Anterior vena cava (tissue), 1 donor: Measurements from ENCODE around the gene LIPC.

GRCh38 chr15:57747164-57747614, 40.7 kb downstream of the POLR2M start:
- PRO-cap, result bidirectional peak, plus-strand start at chr15:57747381, minus-strand start at chr15:57747309

GRCh38 chr15:58148627-58149386, 10.6 kb downstream of the AQP9 start:
- PRO-cap, result no peak

DNA sequence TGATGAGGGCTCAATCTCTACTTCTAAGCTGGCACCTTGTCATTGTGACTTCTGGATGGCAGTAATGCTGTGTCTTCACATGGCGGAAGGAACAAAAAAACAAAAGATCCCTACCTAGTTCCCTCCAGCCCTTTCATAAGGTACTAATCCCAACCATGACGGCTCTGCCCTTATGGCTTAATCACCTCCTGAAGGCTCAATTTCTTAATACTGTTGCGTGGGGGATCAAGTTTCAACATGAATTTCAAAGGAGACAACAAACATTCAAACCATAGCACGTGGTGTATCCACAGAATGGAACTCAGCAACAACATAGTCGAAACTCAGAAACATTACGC, 120.7 kb downstream of the AQP9 start:
- PRO-cap, result no peak

DNA sequence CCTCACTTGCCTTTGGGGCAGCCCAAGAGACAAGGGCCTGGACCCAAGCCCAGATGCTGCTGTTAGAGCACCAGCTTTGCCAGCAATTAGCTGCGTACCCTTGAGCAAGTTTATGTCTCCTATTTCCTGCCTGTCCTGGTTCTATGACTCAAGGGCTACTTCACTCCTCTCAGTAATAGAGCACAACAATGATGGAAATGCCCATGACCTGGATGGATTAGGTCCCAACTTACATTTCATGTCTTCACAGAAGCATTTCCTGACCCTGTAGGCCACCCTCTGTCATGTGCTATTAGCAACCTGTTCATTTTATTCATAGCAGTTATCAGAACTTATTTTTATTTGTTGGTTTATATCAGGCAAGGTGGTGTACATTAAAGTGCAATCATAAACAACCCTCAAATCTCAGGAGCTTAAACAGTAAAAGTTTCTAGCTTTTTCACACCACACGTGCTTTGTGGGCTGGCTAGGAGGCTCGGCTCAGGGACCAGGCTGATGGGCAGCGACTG, 122.9 kb downstream of the AQP9 start:
- PRO-cap, result no peak

GRCh38 chr15:58282262-58282703, 144.1 kb downstream of the AQP9 start:
- PRO-cap, result no peak

GRCh38 chr15:58297523-58297959, 134.2 kb upstream of the LIPC start:
- PRO-cap, result no peak

DNA sequence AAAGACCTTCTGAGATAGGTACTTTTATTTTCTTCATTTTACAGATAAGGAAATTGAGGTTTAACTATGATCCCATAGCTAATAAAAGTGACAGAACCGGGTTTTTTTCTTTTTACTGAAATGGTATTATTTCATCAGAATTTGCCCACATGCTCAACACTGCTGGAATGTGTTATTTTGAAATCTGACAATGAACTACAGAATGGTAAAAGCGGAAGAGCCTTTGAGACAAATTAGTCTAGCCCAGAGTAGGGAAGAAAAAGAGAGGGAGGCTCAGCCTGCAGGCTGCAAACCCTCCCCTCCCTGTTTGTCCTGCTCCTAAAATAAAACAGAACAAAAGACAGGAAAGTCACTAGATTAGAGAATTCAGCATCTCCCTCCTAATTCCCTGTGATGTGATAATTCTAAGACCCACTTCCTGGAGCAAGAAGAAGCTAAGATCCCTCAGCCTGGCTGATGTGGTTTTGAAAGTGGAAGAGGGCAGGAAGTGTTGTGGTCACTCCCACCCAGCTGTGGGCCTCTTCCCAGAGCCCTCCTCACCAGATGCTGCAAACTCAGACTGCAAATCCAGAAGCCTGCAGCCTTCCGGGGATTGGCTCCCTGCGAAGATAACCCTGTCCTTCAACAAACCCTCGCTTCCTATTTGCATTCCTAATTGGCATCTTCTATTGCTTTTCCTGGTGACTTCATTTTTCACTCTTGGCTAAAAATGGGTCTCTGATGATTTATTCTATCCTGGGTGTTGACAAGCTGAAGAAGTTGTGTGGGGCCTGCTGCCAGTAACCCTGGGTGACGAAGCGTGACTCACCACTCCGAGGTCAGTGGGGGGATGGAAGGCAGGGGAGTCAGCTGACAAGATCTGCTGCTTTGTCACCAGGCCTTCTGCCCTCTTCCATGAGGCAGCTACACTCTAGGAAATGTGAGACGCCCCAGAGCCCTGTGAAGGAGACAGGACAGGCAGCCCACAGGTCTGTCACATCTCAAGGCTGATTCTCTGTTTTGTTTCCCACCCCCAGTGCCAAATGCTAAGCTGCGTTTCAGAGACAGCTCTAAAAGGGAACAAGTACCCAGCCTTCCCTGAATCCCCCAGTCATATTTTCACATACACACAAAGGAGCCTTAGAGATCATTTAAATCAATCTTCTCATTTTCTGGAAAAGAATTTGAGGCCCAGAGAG, 99.9 kb upstream of the LIPC start:
- PRO-cap, result bidirectional peak, plus-strand start at position 753 of the sequence, minus-strand start at position 466 of the sequence; unidirectional peak, plus-strand start at position 942 of the sequence

GRCh38 chr15:58423161-58423528, 8.6 kb upstream of the LIPC start:
- PRO-cap, result no peak

GRCh38 chr15:58431055-58431458, 734 bp upstream of the LIPC start:
- PRO-cap, result no peak

DNA sequence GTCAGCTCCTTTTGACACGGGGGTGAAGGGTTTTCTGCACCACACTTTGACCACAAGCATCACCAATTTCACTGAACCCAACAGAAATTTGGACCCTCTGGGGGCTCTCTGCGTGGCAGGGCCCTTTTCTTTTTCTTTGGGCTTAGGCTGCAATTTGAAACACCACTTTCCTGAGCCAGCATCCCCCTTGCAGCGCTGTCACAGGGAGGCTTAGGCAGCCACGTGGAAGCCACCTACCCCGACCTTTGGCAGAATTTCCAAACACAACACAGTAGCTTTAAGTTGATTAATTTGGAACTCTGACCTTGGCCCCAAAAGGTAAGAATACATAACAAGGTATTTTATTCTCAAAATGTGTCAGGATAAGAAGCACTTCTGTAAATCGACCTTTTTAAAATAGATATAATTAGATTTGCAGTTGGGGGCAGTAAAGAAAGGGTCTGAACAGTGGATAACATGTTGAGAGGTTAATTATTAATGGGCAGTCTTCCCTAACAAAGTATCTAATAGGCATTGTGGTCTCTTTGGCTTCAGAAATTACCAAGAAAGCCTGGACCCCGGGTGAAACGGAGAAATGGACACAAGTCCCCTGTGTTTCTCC, at the start of gene LIPC:
TSS of gene LIPC (plus strand) at position 533 of the 601 bp plus-strand sequence.
- PRO-cap, result no peak

- PRO-cap, result no peak
Observed at GRCh38 chr15:58432400-58432983, 701 bp downstream of the LIPC start.

DNA sequence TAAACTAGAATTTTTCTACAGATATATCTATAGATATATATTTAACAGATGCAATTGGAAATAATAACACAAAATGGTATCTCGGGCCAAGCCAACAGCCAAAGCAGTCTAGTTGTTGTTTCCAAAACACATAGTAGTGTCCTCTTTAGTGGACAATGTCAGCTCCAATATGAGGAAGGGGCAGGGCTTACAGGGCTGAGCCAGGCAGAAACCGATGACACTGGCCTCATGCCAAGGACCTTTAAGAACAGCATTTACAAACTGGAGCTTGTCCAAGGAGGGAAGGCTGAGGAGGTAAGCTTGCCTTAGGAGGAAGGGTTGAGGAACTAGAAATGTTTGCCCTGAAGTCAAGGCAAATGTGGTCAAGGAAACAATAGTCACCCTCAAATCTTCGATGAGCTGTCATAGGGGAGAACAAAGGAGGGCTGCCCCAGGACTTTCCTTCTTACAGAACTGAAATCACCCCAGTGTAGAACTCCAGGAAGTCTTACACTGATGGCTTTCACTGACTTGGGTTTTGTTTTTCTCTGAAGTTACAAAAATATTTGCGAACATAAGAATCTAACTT, 136.3 kb downstream of the LIPC start:
- PRO-cap, result no peak

DNA sequence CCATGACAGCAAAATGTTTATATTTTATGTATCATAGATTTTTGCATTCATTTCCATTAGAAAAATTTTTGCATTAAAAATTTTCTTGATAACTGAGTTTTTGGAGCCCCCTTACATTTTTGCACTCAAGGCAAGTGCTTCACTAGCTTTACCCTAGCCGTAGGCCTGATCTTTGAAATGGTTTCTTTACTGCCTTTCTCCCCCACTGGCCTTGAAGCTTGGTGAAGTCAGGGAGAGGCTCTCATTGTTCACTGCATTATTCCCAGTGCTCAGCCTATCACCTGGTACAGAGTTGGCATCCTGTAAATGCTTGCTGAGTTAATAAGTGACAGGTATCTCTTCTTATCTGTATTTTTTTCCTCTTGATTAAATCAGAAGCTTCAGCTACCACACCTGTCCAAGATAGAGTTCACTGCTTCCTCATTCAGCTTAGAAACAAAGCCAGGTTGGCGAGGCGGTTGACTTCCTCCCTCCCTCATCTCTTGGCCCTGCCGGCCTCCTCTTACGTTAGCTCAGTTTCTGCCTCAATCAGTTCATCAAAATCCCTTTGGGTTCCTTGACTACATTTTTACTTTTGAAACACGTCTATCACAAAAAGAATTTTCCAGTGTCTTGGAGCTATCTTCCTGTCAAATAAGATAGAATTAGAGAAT, 142.8 kb downstream of the LIPC start:
- PRO-cap, result no peak

DNA sequence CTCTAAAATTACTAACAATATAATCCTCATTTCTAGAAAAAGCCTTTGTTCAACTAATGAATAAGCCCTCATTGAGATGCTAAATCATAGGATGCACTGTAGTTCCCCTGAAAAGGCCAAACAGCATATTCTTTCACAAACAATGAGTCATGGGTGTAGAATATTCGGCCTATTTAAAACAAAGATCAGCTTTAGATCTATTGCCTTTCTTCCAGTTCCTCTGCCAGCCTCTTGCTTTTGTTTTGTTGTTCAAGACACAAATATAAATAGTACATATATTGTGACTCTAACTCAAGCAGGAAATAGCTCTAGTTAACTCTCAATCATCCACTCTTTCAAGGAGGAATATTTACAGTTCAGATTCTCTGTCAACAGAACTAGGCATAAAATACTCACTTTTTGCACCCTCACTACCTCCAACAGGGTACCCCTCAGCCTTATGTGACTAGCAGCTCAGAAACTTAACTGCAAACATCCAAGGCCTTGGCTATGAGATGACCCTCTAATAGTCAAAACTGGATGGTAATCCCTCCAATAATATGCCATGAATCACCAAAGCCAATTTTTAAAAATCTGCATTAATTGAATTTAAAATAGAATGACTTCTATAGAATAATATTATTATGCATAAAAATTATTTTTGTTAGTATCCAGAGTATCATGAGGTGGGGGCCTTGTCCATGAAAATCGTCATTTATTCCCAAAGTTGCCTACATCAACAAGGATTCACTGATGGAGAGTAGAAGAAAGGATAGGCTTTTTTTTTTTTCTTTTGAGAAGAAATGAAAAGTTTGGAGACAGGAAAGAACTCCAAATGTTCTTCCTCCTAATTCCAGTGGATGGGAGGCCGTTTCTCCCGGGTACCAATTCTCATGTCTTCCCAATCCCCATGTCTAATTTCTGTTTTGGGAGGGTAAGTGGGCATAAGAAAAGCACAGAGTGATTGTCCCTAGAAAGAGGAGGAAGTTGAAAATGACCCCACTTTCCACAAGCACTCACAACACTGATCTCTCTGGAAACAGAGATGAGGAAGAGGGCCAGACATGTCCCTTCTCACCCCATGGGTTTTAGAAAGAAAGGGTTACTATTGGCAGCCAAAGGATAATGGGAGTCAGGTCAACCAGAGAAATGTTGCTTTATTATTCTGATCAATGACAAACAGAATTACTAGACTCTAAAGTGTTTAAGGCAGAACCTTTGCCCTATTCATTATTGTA, 82.1 kb downstream of the ADAM10 start:
- PRO-cap, result no peak

DNA sequence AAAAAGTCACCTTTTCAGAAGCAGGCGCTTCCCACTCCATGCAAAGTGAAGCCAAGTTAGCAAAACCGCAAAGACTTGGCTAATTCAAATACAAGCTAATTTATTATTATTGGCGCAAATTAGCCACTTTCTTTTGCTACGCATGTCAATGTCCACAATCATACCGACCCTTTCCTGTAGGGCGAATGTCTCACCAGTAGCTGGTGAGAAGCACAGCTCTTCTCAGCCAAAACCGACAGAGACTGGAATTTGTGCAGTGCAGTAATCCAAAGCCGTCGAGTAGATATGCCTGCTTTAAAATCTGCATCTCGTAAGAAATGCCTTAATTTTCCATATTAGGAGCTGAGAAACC, 657 bp upstream of the MINDY2 start:
- PRO-cap, result no peak

DNA sequence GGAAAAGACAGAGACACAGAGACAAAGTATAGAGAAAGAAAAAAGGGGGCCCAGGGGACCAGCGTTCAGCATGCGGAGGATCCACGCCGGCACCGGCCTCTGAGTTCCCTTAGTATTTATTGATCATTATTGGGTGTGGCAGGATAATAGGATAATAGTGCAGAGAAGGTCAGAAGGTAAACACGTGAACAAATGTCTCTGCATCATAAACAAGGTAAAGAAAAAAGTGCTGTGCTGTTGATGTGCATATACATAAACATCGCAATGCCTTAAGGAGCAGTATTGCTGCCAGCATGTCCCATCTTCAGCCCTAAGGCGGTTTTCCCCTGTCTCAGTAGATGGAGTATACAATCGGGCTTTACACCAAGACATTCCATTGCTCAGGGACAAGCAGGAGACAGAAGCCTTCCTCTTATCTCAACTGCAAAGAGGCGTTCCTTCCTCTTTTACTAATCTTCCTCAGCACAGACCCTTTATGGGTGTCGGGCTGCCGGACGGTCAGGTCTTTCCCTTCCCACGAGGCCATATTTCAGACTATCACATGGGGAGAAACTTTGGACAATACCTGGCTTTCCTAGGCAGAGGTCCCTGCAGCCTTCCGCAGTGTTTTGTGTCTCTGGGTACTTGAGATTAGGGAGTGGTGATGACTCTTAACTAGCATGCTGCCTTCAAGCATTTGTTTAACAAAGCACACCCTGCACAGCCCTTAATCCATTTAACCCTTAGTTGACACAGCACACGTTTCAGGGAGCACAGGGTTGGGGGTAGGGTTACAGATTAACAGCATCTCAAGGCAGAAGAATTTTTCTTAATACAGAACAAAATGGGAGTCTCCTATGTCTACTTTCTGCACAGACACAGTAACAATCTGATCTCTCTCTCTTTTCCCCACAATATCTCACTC, 62.6 kb downstream of the MINDY2 start:
- PRO-cap, result no peak

- PRO-cap, result no peak
Observed at GRCh38 chr15:58886892-58887729, 46.4 kb downstream of the SLTM start.

- PRO-cap, result no peak
Observed at GRCh38 chr15:58894327-58894764, 39.1 kb downstream of the SLTM start.

GRCh38 chr15:58988543-58988926, 1.1 kb downstream of the RNF111 start:
- PRO-cap, result no peak

DNA sequence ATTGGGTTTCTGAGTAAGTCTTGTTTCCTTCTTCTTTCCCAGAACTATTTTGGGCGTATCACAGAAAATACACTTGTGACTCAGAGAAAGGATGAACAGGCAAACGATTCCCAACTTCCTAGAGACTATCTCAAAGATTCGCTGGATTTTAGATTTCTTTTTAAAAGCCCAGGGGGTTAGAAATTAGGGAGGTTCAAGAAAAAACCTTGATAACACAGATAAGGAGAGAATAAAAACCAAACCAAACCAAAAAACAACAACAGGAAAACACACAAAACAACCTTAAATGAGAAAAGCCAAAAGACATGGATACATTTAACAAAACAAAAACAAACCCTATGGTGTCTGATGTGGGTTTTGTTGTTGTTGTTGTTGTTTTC, 31.0 kb upstream of the LDHAL6B start:
- PRO-cap, result bidirectional peak, plus-strand start at position 76 of the sequence, minus-strand start outside the sequence